SK-MEL-5 (cell line): Measurements from ENCODE around the gene SLC6A20.

RAMPAGE:
- cytosol, long total RNA, result no peak
- long total RNA, result no peak
- nucleus, long total RNA, result no peak
Measured at GRCh38 chr3:45607714-45608115, 13.2 kb downstream of the LIMD1 start.

GRCh38 chr3:45617863-45618706, 23.5 kb downstream of the LIMD1 start:
RAMPAGE:
- cytosol, long total RNA, result no peak
- long total RNA, result no peak
- nucleus, long total RNA, result no peak

RAMPAGE:
- cytosol, long total RNA, result no peak
- long total RNA, result no peak
- nucleus, long total RNA, result no peak
Measured at GRCh38 chr3:45664541-45665014, 24.6 kb upstream of the SACM1L start.

GRCh38 chr3:45689654-45690175, 519 bp downstream of the SACM1L start:
RAMPAGE:
- cytosol, long total RNA, result no peak
- long total RNA, result no peak
- nucleus, long total RNA, result no peak

RAMPAGE:
- cytosol, long total RNA, result no peak
- long total RNA, result no peak
- nucleus, long total RNA, result no peak
Measured at GRCh38 chr3:45736578-45737032, 47.4 kb downstream of the SACM1L start.

GRCh38 chr3:45796138-45796916, at the start of gene SLC6A20:
SLC6A20 (minus strand) TSS chr3:45796536.
RAMPAGE:
- cytosol, long total RNA, result no peak
- long total RNA, result no peak
- nucleus, long total RNA, result no peak

GRCh38 chr3:45915179-45916413, 27.7 kb upstream of the CXCR6 start:
RAMPAGE:
- cytosol, long total RNA, result no peak
- long total RNA, result no peak
- nucleus, long total RNA, result no peak

DNA sequence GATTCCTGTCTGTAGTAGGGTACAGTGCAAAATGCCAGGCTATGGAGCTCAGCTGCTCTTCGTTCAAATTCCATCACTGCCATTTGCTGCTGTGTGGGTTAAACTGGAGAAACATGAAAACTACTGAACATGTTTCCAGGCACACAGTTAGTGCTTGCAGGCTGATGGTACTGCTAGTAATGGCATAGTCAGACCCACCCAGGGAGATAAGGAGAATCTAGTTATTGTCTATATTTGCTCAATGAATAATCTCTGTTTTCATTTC, 284 bp downstream of the CXCR6 start:
RAMPAGE:
- cytosol, long total RNA, result no peak
- long total RNA, result no peak
- nucleus, long total RNA, result no peak

GRCh38 chr3:45950472-45951341, 7.4 kb downstream of the CXCR6 start:
RAMPAGE:
- cytosol, long total RNA, result no peak
- long total RNA, result no peak
- nucleus, long total RNA, result no peak

DNA sequence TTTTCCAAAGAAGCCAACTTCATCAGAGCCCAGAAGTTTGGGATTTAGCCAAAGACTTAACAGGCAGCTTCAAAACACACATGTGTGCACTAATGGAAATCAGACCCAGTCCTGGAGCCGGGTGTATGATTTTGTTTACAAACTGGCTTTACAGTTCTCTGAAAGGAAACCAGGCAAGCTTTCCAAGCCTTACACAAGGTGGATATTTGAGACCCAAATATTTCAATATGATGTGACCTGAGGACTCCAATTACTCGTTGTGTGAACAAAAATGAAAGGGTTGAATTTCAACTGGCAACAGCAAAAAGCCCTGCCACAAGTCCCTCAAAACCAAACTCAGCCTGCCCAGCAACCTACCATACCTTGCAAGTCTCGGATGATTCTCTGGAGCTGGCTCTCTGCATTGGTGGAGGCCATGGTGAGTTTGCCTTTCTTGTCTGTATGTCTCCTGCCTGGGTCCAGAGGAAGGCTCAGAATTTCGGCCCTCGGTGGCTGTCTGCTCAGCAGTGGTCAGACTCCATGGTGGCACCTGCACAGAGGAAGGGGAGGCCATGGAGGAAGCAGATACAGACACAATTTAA, 11.0 kb downstream of the FYCO1 start:
RAMPAGE:
- cytosol, long total RNA, result no peak
- long total RNA, result no peak
- nucleus, long total RNA, result no peak

RAMPAGE:
- cytosol, long total RNA, result no peak
- long total RNA, result no peak
- nucleus, long total RNA, result no peak
Measured at GRCh38 chr3:45992157-45992871, 3.3 kb downstream of the FYCO1 start.

RAMPAGE:
- cytosol, long total RNA, result no peak
- long total RNA, result no peak
- nucleus, long total RNA, result no peak
Measured at GRCh38 chr3:46213113-46213823, 5.2 kb upstream of the CCR1 start.

DNA sequence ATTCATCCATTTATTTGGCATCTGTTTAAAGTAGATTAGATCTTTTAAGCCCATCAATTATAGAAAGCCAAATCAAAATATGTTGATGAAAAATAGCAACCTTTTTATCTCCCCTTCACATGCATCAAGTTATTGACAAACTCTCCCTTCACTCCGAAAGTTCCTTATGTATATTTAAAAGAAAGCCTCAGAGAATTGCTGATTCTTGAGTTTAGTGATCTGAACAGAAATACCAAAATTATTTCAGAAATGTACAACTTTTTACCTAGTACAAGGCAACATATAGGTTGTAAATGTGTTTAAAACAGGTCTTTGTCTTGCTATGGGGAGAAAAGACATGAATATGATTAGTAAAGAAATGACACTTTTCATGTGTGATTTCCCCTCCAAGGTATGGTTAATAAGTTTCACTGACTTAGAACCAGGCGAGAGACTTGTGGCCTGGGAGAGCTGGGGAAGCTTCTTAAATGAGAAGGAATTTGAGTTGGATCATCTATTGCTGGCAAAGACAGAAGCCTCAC, 3.4 kb downstream of the CCR5 start:
RAMPAGE:
- cytosol, long total RNA, result no peak
- long total RNA, result no peak
- nucleus, long total RNA, result no peak

DNA sequence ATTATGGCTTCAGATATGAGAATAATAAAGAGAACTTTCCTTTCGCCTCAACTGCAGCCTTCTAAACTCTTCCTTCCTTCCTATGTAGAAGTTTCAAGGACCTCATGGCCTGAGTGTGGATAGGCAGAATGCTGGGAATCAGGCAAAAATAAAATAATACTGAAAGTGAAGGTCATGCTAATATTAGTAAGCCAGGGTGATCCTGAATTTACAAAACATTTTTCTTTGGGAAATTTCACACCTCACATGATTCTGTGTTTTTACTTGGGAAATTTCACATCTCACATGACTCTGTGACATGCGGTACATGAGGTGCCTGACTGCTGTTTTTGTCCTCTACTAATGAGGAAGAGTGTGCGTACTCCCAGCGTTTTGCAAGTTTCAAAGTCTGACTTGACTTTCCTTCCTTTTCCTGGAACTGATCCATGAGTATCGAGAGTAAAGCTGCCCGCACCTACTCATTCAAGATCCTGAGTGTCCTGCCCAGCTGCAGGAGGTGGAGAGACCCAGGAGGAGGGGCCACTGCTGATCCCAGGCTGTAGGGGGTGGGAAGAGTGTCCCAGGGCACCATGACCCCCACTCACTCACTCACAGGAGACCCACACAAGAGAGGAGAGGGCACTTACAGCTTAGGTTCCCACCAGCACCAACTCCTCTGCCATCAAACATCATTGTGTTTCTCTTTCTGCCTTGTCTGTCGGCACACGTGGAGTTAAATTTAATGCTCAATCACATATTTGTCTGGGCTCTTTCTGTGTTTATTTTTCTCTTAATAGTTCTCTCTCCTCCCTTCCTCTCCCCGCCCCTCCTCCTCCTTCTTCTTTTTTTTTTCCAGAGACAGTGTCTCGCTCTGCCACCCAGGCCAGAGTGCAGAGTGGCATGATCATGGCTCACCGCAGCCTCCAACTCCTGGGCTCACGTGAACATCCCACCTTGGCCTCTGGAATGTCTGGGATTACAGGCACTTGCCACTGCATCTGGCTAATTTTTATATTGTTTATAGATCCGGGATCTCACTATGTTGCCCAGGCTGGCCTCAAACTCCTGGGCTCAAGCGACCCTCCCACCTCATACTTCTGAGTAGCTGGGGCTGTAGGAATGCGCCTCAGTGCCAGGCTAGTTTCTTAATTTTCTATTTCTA, 1.6 kb upstream of the CCRL2 start:
RAMPAGE:
- cytosol, long total RNA, result no peak
- long total RNA, result no peak
- nucleus, long total RNA, result no peak

RAMPAGE:
- cytosol, long total RNA, result no peak
- long total RNA, result no peak
- nucleus, long total RNA, result no peak
Measured at GRCh38 chr3:46463318-46464227, 1.1 kb downstream of the LTF start.

DNA sequence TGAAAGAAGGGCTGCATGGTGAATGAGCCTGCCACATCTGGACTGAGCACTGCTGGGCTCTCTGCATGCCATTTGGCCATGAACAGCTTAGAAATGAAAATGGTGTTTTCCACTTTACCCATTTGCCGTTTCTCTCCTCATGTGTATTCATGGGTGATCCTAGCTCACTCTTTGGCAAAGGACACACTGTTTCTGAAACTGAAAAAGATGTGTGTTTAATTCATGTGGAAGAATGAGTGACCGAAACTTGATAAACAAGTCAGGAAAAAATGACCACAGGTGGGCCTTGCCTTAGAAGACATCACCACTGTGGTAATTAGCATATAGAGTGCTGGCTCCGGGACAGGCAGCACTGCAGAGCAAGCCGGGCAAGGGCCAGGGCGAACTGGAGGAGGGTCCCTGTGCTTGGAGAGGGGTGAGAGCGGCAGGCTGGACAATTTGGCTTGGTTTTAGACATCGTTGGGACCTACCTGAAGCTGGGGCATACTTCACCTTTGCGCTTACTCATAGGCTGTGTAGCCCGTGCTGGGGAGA, 8.1 kb downstream of the RTP3 start:
RAMPAGE:
- cytosol, long total RNA, result no peak
- long total RNA, result no peak
- nucleus, long total RNA, result no peak

GRCh38 chr3:46625106-46625468, 12.8 kb downstream of the FAM240A start:
RAMPAGE:
- cytosol, long total RNA, result no peak
- long total RNA, result no peak
- nucleus, long total RNA, result no peak

DNA sequence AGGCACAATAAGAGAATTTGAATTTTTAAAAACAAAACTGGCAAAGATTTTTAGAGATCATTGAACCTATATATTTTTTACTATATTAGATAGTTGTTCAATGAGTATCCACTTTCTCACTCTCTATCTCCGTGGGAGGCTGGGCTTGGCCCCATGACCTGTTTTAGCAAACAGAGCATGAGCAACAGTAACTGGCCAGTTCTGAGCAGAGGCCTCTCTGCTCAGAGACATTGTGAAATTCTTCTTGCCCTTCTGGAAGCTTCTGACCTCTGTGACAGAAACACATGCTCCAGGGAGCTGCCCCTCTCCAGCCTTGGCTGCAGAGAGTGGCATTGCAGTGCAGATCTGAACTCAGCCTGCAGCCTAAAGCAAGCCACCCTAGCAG, 20.4 kb downstream of the FAM240A start:
RAMPAGE:
- cytosol, long total RNA, result no peak
- long total RNA, result no peak
- nucleus, long total RNA, result no peak

RAMPAGE:
- cytosol, long total RNA, result no peak
- long total RNA, result no peak
- nucleus, long total RNA, result no peak
Measured at GRCh38 chr3:46861365-46862034, 1.7 kb downstream of the MYL3 start.

RAMPAGE:
- cytosol, long total RNA, result no peak
- long total RNA, result no peak
- nucleus, long total RNA, result no peak
Measured at GRCh38 chr3:46888692-46889251, 11.3 kb downstream of the PTH1R start.